GM06990 (cell line): ENCODE measurements around the genes HESX1 and FLNB.

DNA sequence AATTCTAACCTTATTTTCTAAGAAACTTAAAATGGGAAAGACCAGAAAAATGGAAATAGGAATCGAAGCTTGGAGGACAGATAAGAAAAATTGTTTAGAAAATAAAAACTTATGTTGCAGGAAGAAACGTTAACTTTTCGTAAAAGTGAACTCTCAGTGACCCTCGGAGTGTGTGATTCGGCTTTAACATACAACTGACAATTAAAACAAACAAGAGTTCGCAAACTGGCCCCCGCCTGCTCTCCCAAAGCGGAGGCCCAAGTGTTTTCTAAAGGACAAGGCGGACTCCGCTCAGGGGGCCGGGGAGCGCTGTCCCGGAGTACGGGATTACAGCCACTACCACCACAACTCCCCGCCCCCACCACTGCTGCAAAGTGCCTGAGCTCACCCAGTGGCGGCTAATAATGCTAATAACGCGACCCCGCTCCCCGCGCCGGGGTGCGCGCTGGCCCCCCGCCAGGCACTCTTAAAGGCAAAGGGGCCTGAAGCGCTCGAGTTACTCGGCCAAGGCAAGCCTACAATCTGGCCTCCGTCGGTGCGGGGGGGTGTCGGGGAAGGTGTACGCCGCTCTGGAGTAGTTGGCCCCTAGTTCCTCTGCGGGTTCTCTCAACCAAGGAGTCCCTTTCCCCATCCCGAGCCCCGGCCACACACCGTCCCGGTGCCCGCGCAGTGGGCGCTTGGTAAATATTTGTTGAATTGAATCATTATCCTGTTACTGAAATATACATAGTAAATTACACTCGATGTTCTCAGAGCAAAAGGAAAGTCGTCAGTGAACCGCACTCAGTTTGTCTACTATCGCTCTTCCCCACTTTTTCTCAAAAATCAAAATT lies 972 bp downstream of the WNT5A start:
- RRBS, result 22% methylated on average over 8 of the region's 46 CpGs

- RRBS, result no CpG with 5 or more reads among the region's 8 CpGs
Measured at GRCh38 chr3:55609378-55609719, 122.2 kb upstream of the WNT5A start.

GRCh38 chr3:56722240-56722486 lies 39.1 kb upstream of the TASOR start:
- RRBS, result no CpG with 5 or more reads among the region's 3 CpGs

DNA sequence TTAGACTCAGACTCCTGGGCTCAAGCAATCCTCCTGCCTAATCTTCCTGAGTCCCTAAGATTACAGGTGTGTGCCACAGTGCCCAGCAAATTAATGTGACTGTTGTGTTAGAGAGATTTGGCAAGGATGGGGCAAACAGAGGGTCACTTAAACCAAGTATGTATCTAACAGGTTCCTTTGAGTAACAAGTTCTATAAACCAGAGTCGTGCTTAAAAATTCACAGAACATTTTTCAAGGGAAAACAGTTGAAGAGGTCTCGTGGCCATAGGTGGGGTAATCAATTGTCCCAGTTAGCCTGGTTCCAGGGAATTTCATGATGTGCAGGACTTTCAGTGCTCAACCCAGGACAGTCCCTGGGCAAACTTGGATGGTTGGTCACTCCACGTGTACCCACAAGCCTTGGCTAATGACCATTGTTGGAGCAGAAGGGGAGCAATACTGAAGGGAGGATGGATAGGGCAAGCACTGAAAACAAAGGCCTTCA lies 104.1 kb upstream of the SPATA12 start:
- RRBS, result no CpG with 5 or more reads among the region's 3 CpGs

DNA sequence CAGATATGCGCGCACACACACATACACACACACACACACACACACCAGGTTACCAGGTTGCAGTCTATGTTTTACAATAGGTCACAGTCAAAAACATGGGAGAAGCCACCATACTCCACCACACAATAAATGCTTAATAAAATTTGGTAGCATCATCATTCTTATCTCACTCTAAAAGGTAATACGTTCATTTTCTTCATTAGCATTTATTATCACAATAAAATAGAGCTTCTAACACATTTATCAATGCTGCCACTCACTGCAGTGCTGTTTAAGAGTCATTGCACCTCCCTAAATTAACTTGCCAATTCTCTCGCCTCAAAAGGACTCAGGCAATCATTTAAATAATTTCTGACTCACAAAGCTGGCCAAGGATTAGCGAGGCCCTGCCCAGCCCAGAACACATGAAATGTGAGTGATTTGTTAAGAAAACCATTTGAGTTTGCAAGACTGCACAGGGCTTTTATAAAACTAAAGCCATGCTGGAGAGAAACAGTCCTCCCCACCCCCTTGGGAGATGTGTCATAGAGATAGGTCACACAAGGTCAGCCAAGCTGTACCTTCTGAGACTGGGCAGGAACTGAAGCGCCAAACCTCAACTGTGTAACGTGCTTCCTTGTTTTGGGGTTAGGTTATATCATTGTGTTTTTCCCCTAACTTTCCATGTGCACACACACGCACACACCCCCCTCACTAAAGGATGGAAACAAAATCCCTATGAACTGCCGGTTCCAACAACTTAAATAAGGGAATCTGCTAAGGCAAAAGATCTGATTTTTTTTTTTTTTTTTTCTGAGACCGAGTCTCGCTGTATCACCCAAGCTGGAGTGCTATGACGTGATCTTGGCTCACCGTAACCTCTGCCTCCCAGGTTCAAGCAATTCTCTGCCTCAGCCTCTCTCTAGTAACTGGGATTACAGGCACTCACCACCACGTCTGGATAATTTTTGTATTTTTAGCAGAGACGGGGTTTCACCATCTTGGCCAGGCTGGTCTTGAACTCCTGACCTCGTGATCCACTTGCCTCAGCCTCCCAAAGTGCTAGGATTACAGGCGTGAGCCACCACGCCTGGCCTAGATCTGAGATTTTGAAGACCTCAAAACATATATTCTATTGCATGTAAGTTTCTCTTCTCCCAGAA lies 8.1 kb downstream of the SPATA12 start:
- RRBS, result no CpG with 5 or more reads among the region's 18 CpGs

DNA sequence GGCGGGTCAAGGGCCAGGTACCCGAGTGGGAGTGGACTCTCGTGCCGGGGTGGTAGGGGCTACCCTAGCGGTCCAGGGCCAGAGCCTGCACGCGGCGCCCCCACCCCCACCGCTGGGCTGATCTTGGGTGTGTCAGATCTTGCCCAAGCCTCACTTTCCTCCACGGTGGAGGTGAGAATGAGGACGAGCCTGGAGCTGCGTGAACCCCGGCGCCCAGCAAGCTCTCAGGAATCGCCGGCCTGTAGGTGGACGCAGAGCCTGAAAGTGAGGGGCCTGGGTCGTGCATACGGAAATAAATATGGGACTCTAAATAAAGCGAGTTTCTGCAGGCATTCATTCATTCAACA lies 19.1 kb downstream of the SPATA12 start:
- RRBS, result no CpG with 5 or more reads among the region's 20 CpGs

GRCh38 chr3:57151940-57152741 lies 13.0 kb downstream of the IL17RD start:
- RRBS, result no CpG with 5 or more reads among the region's 16 CpGs

GRCh38 chr3:57199847-57200238 lies at the start of gene HESX1:
TSS of gene HESX1 (minus strand) at chr3:57199978.
- RRBS, result no CpG with 5 or more reads among the region's 6 CpGs

GRCh38 chr3:57256723-57257417 lies 29.3 kb downstream of the APPL1 start:
- RRBS, result no CpG with 5 or more reads among the region's 7 CpGs

GRCh38 chr3:57571318-57572183 lies 15.5 kb downstream of the PDE12 start:
- RRBS, result no CpG with 5 or more reads among the region's 4 CpGs

- RRBS, result no CpG with 5 or more reads among the region's 4 CpGs
Measured at GRCh38 chr3:57782889-57783705, 27.0 kb downstream of the SLMAP start.

DNA sequence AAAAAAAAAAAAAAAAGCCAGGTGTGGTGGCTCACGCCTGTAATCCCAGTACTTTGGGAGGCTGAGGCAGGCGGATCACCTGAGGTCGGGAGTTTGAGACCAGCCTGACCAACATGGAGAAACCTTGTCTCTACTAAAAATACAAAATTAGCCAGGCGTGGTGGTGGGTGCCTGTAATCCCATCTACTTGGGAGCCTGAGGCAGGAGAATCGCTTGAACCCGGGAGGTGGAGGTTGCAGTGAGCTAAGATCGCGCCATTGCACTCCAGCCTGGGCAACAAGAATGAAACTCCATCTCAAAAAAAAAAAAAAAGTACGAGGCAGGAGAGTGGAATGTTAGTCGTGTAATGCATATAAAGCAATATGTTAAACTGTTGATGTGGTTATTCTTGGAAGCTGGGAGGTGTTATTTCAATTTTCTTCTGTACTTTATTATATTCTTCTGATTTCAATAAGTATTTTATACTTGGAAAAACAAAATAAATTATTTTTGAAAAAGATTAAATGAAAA lies 41.1 kb downstream of the SLMAP start:
- RRBS, result no CpG with 5 or more reads among the region's 10 CpGs

- RRBS, result no CpG with 5 or more reads among the region's 2 CpGs
Measured at GRCh38 chr3:57864429-57865042, 108.4 kb downstream of the SLMAP start.

DNA sequence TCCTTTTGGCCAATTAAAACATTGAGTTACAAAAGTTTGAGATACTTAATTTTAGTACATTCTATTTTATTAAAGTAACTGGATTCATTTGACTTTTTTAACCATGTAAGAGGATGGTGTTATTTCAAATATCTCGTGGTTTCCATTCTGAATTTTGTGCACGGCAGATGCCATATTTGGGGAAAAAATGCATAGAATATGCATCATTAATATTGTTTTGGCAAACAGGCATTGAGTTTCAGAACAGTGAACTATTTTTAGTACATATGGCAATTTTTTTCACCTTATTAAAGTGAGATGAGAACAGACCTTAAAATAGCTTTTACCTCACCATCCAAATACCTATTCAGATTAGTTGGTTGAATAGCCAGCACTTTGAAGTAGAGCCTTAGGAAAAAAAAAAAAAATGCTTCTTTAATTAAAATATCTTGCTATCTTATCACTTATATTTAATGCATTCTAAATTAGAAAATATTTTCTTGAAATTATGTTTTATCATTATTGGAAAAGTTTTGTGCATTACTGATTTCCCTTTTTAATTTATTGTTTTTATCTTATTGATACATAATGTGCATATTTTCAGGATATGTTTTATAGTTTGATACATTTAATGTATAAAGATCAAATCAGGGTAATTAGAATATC lies 117.3 kb upstream of the FLNB start:
- RRBS, result no CpG with 5 or more reads among the region's 2 CpGs

DNA sequence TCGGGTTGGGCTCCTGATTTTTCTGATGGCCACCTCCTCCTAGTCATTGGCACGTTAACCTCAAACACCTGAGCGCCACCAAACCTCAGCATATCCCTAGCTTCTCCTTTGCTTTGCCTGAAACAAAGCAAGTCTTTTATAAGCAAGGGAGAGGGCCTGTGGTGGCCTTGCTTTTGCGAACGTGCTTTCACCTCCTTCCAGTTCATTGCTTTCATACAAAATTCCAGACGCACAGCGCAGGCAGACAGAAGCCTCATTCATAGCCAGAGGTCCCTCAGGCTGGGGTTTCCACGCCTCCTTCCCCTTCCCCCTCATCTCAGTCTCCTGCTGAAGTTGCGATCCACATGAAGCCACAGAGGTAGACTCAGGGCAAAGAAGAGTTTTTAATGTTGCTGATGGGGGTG lies 59.5 kb upstream of the FLNB start:
- RRBS, result no CpG with 5 or more reads among the region's 9 CpGs

DNA sequence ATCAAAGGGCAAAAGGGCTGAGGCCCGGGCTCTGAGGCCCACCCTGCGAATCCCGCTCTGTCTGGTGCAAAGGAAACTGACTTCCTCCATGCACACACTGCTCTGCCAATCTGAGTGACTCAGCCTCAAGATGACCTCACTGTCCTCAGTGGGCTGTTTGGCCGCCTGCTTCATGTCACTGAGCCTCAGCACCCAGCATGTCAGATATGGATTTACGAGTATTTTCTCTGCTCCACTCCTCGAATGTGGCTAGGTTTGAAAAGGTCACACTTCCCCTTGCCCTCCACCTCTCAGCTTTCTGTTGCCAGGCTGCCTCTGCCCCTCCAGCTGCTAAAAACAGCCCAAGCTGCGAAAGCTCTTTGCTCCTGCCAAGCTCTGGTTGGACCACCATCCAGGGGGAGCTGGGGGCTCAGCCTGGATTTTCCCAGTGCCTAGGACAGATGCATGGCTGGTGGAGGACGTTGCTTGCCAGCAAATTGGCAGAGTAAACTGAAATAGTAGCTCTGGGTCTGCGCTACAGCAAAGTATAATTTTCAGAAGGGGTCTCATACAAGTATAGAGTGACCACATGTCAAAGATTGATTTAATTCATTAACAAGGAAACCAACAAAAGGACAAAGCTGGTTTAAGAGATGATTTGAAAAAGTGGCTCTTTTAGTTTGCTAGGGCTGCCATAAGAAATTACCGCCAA lies 56.6 kb upstream of the FLNB start:
- RRBS, result no CpG with 5 or more reads among the region's 10 CpGs

GRCh38 chr3:57971970-57972468 lies 36.2 kb upstream of the FLNB start:
- RRBS, result no CpG with 5 or more reads among the region's 6 CpGs

GRCh38 chr3:57972469-57973160 lies 35.6 kb upstream of the FLNB start:
- RRBS, result no CpG with 5 or more reads among the region's 10 CpGs

- RRBS, result 4% methylated on average over 12 of the region's 86 CpGs
Measured at GRCh38 chr3:58008128-58008931, at the start of gene FLNB. TSS of gene FLNB (plus strand) at chr3:58008422.